Placental pericyte (primary cell): ENCODE measurements around the genes KCND1, TFE3, GAGE12C, GAGE12D, DGKK, FAM156B and KANTR.

DNA sequence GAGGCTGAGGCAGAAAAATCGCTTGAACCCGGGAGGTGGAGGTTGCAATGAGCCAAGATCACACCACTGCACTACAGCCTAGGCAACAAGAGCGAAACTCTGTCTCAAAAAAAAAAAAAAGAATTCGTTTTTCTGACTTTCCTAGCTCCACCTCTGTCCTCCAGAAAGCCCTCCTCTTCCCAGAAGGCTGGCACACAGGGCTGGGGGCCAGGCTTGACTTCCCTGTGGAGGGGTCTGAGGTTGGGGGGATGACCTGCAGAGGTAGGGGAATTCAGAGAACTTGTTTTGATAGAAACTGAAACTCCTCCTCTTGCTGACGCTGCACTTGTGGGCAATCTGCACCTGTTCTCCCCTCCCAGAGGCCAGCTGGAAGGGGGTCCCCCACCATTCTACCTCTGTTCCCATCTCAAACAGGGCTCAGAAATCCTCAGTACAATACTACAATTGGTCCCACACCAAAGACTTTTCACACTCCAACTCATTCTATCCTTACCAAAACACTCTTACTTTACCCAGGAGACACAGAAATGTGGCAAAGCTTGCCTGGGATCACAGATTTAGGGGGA lies 18.7 kb downstream of the OTUD5 start:
- CAGE, long polyA plus RNA: no peak

GRCh38 chrX:48971643-48972674 lies at the start of gene KCND1:
TSS of gene KCND1 (minus strand) at chrX:48971844.
- CAGE, long polyA plus RNA: no peak

DNA sequence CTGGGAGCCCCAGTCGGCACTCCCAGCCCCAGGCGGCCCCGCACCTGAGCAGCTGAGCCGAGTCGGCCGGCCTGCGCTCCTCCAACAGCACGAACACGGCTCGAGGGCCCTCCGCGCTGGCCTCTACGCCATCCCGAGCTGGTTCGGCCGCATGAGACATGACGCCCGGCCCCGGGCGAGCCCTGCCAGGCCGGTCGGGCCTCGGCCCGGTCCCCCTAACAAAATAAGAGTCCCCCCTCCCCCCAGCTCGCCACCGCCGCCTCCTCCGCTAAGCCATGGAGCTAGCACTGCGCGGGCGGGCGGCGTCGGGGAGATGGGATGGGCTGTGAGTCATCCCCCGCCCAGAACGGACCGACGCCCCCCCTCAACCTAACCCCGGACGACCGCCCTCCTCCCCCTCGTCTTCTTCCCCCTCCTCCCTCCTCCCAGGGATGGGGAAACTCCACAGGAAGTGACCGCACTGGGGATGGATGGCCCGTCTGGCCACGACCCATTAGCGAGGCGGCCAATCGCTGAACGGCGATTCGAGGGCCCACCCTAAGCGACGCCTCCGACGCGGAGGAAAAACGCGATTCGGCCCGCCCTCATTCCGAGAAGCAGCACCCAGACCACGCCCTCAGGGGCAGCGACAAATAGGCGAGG lies at the start of gene TFE3:
Gene TFE3, minus strand, starts transcription at position 291 of the 642 bp plus-strand sequence.
- CAGE, long polyA plus RNA: no peak

DNA sequence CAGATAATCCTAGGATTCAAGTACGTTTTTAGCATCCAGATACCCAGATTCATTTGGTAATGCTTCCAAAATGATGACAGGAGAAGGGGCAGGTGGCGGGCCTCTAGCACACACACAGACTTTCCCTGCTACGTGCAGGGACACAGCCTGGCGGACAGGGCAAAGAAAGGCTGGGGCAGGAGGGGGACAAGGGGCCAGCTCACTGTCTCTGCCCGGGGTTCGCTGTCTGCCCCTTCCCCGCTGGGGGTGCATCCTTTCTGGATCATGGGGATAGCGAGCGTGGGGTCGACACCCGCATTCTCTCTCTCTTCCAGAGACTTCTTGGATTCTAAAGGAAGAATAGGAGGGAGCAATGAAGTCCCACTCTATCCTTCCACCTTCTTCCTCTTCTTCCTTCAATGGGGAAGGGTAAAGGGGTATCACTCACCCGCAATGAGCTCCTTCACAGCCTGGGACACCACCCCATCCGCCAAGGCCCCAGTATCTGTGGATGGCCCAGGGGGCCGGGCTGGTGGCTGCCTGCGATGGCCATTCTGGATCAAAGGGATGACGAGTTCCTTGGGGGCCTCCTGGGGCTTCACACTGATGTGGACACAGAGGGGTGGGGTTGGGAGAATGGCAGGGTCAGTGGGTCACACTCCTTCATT lies 1.2 kb downstream of the GPKOW start:
- CAGE, long polyA plus RNA: no peak

- CAGE, long polyA plus RNA: no peak
Measured at GRCh38 chrX:49138746-49140129, 15.7 kb upstream of the GPKOW start.

DNA sequence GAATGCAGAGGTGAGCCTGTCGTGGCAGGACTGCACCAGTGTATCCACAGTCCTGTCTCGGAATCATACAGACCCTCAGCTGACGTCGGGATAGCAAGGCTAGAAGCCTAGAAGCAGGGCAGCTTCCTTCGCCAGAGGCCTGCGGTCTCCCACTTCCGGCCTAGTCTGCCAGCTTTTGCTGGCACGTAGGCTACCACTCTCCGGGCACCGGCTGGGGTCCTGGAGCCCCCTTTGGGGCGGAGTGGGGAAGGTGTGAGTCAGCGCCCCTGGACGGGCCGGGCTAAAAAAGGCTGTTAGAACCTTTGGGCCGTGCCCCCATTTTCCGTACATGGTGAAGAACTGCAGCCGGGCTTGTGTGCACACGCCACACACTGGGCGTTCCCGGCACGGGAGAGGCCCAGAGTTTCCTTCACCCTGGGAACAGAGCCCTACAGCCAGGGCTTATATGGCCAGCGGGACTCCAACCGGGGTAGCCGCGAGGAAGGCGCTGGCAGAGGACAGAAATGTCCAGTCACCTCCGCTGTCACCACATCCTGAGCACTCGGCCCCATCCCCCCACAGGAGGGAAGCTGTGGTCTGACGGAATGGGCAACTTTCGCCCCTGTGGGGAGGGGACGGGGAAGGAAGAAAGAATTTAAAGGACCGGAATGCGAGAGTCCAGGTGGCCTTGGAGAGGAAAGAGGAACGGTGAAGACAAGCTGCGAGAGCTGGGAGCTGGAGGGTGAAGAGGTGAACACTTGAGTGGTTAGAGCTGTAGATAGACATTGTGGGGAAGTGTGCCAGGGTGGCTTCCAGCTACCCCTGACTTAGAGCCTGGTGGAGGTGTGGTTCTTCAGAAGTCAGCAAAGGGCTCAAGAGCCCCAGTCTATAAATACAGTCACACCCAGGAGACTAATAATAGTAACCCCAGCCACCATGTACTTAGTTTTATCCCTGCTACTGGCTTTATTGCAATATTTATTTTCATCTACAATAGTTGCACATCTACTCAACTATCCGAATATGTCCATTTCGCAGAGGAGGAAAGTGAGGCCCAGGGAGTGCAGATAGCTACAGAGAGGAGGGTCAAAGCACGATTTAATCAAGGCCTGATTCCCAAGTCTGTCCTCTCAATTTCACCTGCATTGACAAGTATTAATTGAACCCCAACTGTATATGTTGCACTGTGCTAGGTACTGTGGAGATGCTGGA lies 4.4 kb upstream of the PLP2 start:
- CAGE, long polyA plus RNA: no peak

GRCh38 chrX:49531944-49532263 lies at the start of gene GAGE12C:
TSS of gene GAGE12C (plus strand) at chrX:49532177.
- CAGE, long polyA plus RNA: no peak

GRCh38 chrX:49541328-49541802 lies at the start of gene GAGE12D:
TSS of gene GAGE12D (plus strand) at chrX:49541733.
- CAGE, long polyA plus RNA: no peak

DNA sequence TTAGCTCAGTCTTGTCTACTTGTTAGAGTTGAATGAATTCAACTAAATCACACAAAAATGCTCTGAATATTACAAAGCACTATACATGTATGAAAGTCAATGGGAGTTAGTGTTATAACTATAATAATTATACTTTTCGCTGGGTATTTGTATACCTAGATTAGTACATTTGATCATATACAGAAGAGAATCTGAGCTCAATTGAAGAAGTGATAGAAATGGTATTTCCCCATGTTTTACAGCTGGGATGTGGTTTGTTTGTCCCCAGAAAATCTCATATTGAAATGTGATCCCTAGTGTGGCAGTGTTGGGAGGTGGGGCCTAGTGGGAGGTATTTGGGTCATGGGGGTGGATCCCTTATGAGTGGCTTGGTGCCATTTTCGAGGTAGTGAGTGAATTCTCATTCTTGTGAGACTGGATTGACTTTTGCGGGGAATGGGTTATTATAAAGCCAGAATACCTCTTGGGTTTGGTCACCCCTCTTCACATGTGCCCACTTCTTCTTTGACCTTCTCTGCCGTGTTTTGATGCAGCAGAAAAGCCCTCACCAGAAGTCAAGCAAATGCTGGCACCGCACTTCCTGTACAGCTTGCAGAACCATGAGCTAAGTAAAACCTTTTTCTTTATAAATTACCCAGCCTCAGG lies 29.6 kb upstream of the PAGE1 start:
- CAGE, long polyA plus RNA: no peak

DNA sequence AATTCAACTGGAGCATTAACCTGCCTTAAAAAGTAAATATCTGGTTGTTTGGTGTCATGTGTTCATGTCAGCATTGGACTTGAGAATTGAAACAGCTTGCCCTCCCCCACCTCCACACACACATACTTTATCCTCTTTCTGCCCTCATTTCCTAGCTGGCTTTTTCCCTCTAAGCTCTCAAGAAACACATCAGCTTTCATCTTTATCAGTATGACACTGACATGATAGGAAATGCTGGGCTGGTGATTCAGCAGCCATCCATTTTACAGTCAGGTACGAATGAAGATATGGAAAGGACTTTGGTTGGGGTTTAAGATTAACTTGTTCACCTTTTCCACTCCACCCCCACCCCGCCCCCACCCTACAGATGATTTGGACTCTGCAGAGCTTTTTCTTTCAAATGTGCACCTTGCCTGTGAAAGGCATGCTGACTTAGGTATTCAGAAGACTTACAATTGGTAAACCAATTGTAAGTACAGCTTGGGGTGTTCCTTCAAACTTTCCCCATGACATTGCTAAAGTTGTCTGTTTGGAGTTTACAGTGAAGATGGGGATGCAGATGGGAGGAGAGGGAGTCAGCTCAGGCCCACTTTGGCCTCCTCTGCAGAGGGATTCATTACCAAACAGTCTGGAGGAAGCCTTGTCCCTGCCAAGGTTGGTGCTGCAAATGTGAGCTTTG lies 132.5 kb downstream of the AKAP4 start:
- CAGE, long polyA plus RNA: no peak

- CAGE, long polyA plus RNA: no peak
Measured at GRCh38 chrX:50470752-50471339, at the start of gene DGKK. TSS of gene DGKK (minus strand) at chrX:50470825.

DNA sequence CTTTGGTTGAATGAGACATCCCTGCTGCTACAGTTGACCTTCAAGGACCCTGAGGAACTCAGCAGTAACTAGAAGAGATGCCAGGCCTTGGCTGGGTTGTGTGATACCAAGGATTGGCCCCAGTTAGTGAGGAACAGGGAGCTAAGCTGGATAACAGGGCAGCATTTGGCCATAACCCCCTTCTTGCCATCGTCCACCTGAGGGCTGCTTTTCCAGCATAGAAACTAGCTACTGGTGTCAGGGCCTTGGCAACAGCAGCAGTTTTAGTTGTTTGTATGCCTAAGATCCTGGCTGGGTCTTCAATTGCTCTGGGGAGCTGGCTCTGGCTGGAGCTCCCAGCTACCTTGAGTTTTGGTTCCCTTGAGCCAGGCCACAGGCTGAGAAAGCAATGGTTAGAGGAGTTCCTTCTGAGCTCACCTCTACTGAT lies 124.4 kb upstream of the DGKK start:
- CAGE, long polyA plus RNA: no peak

DNA sequence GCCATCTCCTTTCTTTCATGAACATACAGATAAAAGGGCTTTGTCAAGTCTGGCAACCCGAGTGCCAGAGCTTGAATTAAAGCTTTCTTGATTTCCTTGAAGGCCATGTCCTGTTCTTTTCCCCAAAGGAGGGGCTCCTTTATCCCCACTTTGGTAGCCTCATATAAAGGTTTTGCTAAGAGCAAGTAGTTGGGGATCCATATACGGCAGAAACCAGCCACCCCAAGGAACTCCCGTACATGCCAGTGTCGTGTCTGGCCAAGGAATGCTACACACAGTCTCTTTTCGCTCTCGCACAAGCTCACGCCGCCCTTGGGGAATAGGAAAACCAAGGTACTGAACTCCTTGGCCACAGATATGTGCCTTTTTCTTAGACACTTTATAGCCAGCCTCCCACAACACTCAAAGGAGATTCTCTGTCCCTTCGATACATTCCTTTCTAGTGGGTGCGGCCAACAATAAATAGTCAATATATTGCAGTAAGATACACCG lies 57.5 kb upstream of the XAGE1B start:
- CAGE, long polyA plus RNA: no peak

- CAGE, long polyA plus RNA: no peak
Measured at GRCh38 chrX:52897083-52897612, at the start of gene FAM156B. TSS of gene FAM156B (plus strand) at chrX:52897330.

- CAGE, long polyA plus RNA: no peak
Measured at GRCh38 chrX:53093530-53094742, at the start of gene KANTR. TSS of gene KANTR (plus strand) at chrX:53094142.

GRCh38 chrX:53284437-53285125 lies 36.6 kb downstream of the IQSEC2 start:
- CAGE, long polyA plus RNA: no peak

DNA sequence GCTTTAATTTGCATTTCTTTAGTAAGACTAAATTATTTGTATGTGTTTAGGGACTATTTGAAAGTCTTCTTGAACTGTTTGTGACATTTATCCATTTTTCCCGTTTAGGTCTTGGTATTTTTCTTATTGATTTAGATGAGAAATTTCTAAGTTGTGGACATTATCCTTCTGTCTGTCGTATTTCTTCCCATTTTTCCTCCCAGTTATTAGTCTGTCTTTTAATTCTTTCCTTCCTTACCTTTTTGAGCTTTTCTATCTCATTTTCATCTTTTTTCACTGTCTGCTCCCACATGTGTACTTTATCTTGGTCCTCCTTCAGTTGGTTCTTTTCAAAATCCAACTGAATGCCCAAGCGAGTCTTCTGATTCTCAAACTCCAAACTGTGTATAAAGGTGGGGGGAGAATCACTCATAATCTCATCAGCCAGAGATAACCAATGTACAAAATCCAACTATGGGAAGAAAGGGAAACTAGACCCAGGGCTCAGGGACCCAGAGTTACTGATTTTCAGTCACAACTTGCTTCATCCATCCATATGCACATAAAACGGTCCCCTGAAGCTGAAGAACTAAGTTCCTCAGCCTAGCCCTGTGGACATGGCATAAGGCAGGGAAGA lies 23.0 kb downstream of the SMC1A start:
- CAGE, long polyA plus RNA: no peak

DNA sequence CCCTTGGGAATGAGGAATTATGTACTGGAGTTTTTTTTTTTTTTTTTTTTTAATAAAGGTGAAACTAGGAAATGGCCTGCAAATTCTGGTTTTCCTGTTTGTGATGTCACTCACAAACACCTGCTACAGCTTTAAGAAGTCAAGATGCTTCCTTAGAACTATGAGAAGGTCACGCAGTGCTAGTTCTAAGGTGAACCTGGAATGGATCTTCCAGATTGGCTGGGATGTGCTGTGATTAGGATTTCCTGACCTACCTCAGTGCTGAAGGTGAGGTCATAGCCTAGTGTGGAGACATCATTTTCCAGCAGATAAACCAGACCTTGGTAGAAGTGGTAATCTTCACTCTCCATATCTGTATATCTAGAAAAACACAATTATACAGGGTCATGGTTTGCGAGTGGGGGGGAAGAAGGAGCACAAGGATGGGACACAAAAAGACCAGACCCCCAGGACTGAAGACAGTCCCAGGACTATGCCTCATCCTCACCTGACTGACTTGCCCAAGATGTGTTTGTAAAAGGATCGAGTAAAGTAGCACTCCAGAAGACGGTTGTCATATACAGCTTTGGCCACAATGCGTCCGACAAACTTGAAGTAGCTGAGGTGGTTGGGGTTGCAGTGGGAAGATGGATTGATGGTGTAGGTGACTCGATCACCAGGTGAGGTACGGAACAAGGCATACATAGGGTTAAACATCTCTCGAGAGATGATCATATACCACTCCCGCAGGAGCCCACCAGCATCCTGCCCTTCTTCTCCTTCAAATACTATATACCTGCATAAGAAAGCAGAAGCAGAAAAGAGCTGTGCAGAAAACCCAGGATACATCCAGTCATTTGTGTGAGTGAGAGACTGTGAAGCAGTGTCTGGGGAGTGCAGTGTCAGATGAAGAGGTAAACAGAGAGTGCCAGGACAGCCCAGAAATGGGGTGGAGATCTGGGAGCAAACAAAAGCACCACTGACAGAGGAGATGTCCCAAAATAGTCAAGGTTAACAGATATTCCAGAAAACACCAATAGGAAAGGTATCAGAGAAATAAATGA lies 102.0 kb upstream of the HSD17B10 start:
- CAGE, long polyA plus RNA: no peak

DNA sequence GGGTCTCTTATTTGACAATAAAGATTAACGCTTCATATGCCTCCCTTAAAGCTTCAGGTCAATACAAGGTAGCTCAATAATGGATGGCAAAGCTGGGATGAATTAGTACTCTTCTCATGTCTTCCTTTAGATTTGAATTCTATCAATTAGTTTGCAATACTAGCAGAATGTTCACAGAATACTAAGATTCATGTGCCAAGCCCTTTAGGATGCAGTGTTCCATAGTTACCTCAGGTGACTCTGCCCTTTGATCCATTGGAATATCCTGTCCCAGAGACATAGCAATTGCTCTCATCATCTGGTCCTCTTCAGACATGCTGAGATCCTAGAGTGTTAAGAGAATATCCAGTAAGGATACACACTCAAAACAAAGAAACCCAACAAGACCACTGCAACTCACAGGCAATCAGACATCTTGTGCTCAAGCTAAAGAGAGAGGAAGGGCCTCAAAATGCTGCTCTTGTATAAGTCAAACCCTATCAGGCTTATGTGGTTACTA lies 96.3 kb downstream of the HUWE1 start:
- CAGE, long polyA plus RNA: no peak

DNA sequence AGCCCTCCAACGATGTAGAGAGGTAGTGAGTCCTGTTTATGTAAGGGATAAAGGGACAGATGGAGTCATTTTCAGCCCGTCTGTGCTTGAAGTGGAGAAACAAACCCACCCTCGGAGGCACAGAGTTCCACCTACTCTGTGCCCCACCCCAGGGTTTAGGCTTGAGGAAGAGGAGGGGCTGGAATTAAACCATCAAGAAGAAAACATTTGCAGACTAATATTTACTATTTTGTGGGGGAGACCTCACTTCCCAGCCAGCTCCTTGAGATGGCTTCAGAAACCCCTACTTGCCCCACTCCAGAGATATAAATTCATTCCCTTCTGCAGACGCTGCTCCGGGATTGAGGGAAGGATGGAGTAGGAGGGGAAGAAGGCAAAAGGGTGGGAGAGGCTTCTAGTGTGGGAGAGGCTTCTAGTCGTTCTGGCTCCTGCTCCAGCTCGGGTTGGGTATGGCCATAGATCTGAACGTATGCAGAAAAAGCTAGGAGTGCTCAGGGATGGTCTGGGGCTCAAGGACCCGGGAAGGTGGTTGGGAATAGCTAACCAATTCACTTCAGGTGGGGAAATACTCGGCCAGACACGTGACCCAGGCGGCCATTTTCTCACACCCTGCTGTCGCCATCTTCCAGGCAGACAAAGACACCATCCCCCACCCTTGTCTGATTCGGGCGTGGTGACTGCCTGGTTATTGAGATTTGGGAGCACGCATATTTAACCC lies 632 bp upstream of the GNL3L start:
- CAGE, long polyA plus RNA: no peak